Bronchus fibroblast of lung (primary cell): ENCODE measurements around the gene WWC1.

- RAMPAGE, long total RNA: no peak
Measured at GRCh38 chr5:161169035-161169528, 317.1 kb upstream of the ATP10B start.

DNA sequence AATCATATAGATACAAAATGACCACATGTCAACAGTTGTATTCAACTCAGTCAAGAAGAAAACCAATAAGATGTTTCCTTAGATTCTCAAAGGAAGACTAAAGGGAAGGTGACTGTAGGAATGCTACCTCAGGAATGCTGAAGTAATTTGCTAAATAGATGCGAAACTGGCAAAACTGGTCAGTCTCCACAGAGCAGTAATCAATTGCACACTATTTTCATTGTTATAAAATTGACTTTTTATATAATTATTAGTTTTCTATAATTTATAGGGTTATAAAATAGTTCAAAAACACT, 204.8 kb downstream of the GABRG2 start:
- RAMPAGE, long total RNA: no peak

- RAMPAGE, long total RNA: no peak
Measured at GRCh38 chr5:162384378-162384638, 316.7 kb downstream of the GABRG2 start.

DNA sequence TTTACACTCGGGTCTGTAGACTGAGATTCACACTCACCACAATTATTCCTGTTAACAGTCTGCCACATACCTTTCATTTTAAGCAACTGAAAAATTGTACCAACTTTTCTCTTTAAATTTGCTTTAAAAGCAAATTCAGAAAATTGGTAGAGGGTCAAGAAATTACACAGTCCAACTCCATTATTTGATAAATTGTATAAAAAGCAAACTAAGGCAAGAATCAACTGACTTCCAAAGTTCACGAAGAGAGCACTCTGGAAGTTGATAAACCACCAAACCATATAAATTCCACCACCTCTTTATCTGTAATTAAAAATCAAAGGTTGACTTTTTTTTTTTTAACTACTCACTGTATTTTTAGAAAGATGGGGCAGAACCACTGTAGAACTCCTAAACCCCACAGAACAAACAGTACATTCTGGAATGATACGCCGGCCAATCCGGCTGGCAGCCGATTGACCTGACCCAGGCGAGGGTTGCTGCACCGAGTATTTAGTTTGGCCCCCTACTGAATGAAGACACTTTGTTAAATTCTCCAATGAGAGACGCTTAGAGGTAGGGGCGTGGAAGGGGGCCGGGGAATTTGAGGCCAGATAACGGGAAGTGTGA, 458 bp upstream of the CCNG1 start:
- RAMPAGE, long total RNA: no peak

- RAMPAGE, long total RNA: no peak
Measured at GRCh38 chr5:163443817-163444818, 6.7 kb downstream of the CCNG1 start.

GRCh38 chr5:163506106-163506644, 756 bp downstream of the MAT2B start:
- RAMPAGE, long total RNA: no peak

GRCh38 chr5:163916242-163916950, 411.0 kb downstream of the MAT2B start:
- RAMPAGE, long total RNA: no peak

- RAMPAGE, long total RNA: no peak
Measured at GRCh38 chr5:164119800-164120233, 614.4 kb downstream of the MAT2B start.

- RAMPAGE, long total RNA: no peak
Measured at GRCh38 chr5:167754768-167755387, 536.6 kb upstream of the WWC1 start.

- RAMPAGE, long total RNA: no peak
Measured at GRCh38 chr5:167803185-167803452, 488.3 kb upstream of the WWC1 start.

DNA sequence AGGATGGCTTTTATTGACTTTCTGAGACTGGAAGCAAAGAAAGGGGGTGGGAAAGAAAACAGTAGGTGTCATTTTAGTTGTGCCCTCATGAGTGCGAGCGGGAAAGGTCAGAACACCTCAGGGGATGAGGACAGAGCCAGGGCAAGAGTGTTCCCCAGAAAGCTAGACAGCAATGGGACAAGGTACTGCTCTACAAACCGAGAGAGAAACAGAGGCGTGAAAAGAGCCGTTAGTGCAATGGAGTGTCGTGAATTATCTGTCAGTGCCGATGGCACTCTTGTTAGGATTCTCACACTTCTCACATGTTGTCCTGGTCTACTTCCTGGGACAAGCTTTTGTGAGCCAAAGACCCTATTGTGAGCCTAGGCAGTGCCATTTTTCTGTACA, 356.5 kb upstream of the WWC1 start:
- RAMPAGE, long total RNA: no peak

DNA sequence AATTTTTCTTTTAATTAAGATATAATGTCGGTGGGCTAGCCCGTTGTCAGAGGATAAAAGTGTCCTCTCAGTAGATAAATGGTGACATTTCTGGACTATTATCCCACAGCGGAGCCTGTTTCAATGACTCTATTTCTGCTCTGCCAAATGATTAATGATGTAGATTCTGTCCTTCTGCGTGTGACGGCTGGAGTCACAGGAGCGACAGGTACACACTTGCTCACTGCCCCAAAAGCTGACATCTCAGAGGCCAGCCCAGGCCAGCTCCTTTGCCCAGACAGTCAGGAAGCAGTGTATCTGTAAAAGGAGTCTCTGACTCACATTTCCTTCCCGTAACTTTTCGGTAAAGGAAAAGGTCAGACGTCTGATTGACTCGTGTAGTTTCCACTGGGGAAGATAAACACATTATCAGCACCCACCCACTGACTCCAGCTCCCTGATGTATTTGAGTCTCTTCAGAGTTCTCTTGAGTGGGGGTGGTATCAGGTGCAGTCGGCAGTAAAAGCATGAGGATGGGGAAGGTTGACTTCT, 64.5 kb upstream of the WWC1 start:
- RAMPAGE, long total RNA: no peak

- RAMPAGE, long total RNA: no peak
Measured at GRCh38 chr5:168288093-168289298, 2.9 kb upstream of the WWC1 start.

DNA sequence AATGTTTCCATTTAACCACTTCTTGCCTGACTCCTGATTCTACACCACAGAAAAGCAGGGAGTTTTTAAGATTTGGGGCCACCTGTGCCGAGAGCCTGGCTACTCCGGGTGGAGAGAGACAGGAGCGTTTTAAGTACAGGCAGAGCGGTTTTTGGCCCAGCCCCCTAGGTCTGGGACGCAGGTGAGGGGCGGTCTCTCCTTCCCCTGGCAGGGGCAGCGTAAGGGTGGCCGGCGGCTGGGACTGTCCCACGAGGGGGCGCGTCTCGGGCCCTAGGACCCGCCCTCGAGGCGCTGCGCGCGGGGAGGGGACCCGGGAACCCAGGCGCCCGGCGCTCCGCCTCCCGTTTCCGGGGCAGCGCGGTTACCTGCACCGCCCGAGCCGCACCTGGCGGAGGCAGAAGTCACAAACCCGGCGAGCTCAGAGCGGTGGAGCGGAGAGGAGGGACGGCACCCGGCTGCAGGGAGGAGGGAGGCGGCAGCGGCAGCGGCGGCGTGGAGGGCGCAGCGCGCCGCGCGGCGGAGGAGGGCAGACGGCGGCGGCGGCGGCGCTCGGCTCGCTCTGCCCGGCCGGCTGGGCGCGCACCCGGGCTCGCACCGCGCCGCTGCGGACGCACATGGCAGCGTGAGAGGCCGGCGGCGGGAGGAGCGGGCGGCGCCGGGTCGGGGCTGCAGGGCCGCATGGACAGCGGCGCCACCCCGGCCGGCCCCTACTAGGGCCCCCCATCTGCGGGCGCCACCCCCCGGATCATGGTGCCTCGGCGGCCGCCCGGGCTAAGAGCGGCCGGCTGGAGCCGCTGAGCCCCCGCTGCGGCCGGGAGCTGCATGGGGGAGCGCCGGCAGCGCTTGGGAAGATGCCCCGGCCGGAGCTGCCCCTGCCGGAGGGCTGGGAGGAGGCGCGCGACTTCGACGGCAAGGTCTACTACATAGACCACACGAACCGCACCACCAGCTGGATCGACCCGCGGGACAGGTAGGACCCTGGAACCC, at the start of gene WWC1:
Gene WWC1, plus strand, starts transcription at position 344 of the 987 bp plus-strand sequence.
- RAMPAGE, long total RNA: no peak

- RAMPAGE, long total RNA: no peak
Measured at GRCh38 chr5:168401736-168402582, 84.3 kb upstream of the RARS1 start.

- RAMPAGE, long total RNA: no peak
Measured at GRCh38 chr5:168404102-168404724, 82.1 kb upstream of the RARS1 start.

DNA sequence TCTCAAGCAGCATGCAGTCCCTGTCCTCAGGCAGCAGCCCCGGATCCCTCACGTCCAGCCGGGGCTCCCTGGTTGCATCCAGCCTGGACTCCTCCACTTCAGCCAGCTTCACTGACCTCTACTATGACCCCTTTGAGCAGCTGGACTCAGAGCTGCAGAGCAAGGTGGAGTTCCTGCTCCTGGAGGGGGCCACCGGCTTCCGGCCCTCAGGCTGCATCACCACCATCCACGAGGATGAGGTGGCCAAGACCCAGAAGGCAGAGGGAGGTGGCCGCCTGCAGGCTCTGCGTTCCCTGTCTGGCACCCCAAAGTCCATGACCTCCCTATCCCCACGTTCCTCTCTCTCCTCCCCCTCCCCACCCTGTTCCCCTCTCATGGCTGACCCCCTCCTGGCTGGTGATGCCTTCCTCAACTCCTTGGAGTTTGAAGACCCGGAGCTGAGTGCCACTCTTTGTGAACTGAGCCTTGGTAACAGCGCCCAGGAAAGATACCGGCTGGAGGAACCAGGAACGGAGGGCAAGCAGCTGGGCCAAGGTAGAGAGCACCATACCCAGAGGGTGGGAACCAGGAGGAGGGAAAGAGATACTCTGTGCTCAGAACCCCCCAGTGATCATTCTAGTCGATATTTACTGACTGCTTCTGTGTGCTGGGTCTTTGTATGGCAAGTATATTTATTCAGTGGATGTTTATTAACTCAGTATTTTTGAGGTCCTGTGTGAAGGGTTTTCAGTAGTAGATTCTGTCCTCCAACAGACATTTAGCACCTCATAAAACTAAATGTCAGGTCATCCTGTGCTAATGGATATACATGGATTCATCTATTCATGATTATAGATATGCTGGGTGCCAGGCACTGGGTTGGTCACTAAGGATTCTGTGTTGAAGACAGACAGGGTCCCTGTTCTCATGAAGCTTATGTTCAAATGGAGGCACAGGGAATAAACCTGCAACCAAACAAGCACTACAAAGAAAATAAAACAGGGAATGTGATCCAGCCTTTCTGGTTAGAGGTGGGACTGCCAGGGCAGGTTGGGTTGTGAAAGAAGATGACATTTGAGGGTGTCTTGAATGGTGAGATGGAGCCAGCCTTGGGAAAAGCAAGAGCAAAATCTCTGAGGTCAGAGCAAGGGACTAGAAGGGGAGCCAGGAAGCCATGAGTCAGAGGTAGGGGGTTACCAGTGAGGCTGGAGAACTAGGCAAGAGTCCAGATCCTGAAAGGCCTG, 62.3 kb upstream of the RARS1 start:
- RAMPAGE, long total RNA: no peak

- RAMPAGE, long total RNA: no peak
Measured at GRCh38 chr5:168441399-168441915, 44.8 kb upstream of the RARS1 start.

DNA sequence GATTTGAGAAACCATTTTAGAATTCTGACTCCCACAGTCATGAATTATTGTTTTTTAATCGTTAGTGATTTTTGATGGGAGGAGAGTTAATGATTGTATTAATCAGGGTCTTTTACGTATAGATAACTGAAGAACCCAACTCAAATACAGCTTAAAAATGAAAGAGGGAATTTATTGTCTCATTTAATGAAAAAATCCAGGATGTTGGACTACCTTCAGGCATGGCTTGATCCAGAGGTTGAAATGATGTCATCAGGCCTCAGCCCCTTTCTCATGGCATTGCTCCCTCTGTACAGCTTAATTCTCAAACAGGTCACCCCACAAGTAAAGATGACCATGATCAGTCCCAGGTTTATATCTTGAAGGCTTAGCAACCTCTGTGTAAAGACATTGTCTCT, 22.7 kb upstream of the RARS1 start:
- RAMPAGE, long total RNA: no peak

- RAMPAGE, long total RNA: no peak
Measured at GRCh38 chr5:168819266-168819563, 240.0 kb upstream of the PANK3 start.